Metastatic Liver Carcinoma in the Adrenal Gland (tissue), 2 donors: ENCODE measurements around a stretch of chr3.

DNA sequence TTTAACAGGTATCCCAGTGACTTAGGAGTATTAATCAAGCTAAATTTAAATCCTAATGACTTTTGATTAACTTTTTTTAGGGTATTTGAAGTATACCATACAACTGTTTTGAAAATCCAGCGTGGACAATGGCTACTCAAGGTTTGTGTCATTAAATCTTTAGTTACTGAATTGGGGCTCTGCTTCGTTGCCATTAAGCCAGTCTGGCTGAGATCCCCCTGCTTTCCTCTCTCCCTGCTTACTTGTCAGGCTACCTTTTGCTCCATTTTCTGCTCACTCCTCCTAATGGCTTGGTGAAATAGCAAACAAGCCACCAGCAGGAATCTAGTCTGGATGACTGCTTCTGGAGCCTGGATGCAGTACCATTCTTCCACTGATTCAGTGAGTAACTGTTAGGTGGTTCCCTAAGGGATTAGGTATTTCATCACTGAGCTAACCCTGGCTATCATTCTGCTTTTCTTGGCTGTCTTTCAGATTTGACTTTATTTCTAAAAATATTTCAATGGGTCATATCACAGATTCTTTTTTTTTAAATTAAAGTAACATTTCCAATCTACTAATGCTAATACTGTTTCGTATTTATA, 24.7 kb downstream of the CTNNB1 start:
- PRO-cap, 2 experiments: no peak in any of the 2 experiments

DNA sequence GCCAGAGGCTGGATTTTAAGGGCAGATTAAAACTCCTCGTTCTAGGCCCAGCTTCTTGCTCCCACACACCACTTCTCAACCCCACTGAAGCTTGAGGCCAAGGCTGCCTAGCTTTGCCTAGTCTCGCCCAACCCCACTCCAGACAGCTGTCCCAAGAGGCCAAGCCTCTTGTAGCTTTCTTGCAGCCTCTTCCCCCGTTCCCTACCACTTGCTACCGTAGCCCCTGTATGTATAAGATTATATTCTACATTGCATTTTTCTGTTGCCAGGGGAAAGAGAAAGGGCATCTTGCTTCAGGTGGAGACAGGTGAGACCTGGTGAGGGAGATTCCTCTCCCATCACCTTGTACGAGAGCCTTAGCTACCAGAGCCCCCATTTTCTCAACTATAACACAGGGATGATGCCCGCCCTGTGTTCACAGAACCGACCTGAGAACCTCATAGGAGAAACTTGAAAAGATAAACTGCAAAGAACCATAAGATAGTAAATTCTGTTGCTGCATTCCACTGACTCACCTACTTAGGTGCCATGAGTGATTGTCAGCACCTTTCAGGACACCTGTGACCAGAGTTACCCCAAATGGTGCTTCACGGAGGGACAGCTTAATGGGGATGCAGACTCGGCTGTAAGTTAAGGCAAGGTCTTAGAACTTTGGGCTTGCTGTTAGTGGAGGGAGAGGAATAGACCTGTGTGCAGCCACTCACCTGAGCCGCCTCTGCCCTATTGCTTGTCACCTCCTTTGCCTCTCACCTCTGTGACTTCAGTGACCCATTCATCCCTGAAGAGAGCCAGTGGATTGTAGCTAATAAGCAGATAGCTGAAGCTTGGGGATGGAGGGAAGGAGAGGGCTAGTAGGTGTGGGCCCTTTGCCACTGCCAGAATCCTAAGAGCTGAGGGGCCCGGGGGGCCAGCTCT, 44.6 kb downstream of the CTNNB1 start:
- PRO-cap, 2 experiments: no peak in any of the 2 experiments

DNA sequence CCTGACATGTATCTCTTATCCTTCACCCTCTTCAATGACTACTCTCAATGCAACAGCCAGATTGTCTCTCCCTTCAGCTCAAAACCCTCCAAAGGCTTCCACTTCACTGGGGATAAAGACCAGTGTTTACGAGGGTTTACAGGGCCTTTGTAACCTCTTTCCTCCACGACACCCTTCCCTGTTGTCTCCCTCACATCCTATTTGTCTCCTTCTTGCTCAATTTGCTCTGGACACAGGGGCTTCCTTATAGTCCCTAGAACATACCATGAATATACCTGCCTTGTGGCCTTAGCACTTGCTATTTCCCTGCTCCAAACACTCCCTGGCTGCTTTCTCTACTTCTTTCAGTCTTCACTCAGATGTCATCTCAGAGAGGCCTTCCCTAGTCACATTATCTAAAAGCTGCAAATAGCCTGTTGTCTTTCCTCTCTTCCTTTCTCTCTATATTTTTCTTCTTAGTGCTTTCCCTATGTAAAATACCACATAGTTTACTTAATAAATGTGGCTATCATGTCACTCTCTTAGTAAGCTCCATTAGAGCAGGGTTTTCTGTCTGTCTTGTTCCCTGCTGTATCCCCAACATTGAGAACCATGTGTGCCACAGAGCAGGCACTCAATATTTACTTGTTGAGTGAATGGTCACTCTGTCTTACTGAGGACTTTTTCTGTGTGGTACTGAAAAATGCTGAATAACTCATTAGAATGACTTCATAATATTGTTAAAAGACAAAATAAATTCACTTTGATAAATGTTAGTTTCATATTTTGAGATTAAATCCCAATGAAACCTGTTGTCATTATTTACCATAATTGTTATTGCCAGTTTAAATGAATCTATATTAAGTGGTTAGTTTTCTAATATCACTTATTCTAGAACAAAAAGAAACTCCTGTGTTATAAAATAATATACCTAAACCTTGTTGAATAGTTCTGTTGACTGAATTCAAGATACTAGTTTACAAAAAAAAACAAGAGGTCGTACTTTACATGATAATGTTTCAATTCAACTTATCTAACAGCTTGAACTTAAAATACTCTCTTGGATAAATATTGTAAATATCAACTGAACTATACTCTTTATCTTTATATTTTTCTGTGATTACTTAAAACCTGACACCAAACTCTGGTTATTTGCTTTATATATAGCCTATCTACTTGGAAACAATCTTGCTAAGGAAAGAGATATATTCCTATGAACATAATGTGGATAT, 182.8 kb downstream of the CTNNB1 start:
- PRO-cap, 2 experiments: no peak in any of the 2 experiments

GRCh38 chr3:41563390-41564042, 364.2 kb downstream of the CTNNB1 start:
- PRO-cap, 2 experiments: no peak in any of the 2 experiments

- PRO-cap, 2 experiments: no peak in any of the 2 experiments
These were observed 280.4 kb downstream of the ULK4 start for GRCh38 chr3:41681271-41682034.

DNA sequence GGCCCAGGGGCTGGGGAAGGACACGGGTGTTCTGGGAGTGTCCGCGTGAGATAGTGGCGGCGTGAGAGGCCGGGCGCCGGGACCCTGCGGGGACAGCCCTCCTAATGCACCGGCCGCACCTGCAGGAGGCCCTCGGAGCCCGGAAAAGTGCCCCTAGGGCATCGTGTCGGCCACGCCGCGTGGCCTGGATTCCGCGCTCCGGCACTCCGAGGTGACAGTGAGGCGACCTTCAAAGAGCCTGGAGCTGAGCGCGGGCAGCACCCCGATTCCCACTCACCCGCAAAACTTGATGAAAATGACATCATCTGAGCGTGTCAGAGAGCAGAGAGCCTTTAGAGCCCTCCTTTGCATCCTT, 52.2 kb upstream of the ULK4 start:
- PRO-cap, 2 experiments: no peak in any of the 2 experiments

- PRO-cap, 2 experiments: no peak in any of the 2 experiments
These were observed 55.5 kb upstream of the TRAK1 start for GRCh38 chr3:42035350-42036402.

GRCh38 chr3:42079547-42080182, 11.5 kb upstream of the TRAK1 start:
- PRO-cap, 2 experiments: peak in 2 of 2 experiments; most common plus-strand start chr3:42079912 (in 2)

DNA sequence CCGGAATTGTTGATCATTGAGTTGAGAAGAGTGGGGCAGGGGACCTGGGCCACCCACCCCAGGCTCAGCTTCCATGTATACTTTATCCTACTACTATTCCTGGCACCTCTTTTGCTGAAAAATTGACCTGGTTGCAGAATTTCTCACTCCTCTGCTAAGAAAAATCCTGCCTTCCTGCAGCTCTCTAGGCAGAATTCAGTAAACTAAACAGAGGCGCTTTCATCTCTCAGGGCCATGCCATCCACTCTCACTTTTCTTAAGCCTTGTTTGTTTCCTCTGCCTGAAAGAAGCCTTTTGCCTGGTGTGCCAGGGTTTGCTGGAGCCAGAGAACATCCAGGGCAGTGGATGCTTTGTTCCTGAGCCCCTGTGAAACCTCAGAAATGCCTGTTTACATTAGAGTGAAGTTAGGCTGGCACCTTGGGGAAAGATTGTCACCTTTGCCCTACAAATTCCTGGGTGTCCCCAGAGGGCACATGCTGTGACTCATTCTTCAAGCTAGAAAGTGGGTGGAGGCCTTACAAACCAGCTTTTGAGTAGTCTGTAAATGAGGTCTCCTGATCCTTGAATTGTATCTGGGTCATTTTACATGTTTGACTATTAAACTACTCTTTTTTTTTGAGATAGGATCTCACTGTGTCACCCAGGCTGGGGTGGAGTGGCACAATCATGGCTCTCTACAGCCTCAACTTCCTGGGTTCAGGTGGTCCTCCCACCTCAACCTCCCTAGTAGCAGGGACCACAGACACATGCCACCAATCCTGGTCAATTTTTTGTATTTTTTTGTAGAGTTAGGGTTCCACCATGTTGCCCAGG, 10.7 kb upstream of the TRAK1 start:
- PRO-cap, 2 experiments: no peak in any of the 2 experiments

DNA sequence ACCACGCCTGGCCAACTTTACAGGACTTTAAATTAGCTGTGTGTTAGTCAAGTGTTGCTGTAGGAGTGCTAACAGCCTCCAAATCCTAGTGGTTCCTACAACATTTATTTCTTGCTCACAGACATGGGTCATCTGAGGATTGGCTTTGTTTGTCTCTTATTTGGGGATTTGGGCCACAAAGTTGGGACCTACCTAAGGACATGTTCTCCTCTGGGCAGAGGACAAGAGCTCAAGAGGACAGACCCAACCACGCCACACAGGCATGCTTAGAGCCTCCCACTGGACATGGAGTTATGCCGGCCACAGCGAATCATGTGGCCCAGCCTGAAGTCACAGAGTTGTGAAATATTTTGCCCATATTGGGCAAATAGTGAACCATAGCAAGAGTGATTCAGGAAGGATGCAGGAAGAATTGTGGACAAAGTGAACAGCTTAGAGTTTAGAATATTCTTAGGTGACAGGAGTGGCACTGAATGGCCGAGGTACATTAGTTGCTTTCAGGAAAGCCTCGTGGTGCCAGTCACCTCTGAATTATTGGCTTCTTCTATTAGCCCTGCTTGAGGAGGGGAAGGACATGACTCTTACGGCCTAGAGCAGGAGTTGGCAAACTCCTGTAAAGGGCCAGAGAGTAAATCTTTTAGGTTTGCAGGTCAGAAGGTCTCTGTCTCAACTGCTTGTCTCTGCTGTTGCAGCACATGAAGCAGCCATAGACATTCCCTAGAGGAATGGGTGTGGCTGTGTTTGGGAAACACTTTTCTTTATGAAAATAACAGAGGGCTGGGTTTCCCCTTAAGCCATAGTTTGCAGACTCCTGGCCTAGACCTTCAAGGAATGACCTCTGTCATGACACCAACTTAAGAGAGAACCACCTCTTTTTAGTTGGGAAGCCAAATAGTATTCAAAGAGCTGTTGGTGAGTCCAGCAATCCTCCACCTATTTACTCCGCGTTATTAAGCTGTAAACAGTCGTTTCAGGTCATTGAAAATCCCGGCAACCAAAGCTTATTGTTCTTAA, 10.1 kb downstream of the TRAK1 start:
- PRO-cap, 2 experiments: no peak in any of the 2 experiments

DNA sequence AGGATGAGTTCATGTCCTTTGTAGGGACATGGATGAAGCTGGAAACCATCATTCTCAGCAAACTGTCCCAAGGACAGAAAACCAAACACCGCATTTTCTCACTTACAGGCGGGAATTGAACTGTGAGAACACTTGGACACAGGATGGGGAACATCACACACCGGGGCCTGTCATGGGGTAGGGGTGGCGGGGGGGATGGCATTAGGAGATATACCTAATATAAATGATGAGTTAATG, 18.5 kb downstream of the TRAK1 start:
- PRO-cap, 2 experiments: no peak in any of the 2 experiments

- PRO-cap, 2 experiments: no peak in any of the 2 experiments
These were observed 81.5 kb downstream of the CCK start for GRCh38 chr3:42184334-42184978.

DNA sequence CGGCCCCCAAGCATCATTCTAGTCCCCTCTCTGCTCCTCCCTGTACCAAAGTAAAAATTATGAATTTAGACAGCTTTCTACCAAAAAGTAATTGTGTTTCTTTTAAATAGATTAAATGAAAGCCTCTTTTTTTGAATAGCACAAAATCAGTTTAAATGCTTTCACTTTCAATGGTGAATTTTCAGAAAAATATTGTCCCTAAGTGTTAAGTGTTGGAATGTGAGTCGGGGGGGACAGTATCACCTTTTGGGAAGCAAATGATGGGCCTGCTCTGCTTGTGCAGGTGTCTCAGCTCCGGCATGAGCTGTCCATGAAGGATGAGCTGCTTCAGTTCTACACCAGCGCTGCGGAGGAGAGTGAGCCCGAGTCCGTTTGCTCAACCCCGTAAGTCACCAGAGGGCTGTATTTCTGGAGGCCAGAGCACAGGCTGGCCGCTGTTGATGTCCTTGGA, 78.2 kb downstream of the CCK start:
- PRO-cap, 2 experiments: no peak in any of the 2 experiments

DNA sequence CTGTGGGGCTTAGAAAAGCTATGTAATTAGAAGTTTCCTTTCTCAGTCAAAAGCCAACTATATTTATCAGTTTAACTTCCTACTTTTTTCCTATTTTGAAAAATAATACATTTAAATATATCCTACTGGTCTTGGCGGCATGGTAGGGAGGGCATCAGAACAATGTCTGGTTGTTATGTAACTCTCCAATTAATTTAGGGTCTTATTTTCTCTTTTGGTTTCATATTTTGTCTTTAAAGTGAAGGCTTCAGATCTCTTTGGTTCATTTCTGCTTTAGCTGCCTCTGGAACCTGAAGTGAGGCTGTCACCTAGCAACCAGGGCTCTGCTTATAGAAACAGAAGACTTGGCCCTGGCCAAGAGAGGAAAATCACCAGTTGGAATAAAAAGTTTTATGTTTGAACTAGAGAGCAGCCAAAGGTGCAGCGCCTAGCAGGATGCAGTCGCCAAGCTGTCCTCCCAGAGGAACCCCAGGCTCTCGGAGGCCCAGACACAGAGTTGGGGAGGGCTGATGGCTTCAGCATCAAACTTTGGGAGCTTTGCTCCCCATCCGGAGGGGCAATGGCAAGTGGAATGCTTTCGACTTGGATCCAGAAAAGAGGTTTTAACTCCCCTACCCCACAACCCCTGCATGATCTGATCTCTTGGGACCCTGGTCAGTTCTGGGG, 41.1 kb downstream of the LYZL4 start:
- PRO-cap, 2 experiments: no peak in any of the 2 experiments

GRCh38 chr3:42422192-42422631, 11.8 kb upstream of the LYZL4 start:
- PRO-cap, 2 experiments: no peak in any of the 2 experiments

- PRO-cap, 2 experiments: no peak in any of the 2 experiments
These were observed 13.2 kb upstream of the VIPR1 start for GRCh38 chr3:42489269-42489627.

DNA sequence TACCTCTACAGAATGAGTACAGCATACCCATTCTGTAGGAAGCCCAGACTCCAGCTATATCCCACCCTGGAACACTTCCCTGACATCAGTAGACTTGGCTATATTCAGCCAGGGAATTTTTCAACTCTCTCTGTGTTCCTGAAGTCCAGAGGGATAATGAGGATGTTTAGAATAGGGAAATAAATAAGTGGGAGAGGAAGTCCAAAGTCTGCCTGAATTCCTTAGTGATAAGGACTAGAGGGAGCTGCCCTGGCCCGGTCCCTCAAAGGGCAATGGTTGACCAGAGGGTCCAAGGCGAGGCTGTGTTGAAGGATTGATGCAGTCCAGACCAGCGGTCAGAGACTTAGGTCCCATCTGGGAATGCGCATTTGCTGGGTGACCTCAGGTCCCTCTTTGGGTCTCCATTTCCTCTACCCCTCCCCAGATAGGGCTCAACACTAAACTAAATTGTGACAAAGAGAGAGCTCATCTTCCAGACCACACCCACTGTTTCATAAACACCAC, 7.9 kb downstream of the VIPR1 start:
- PRO-cap, 2 experiments: no peak in any of the 2 experiments

DNA sequence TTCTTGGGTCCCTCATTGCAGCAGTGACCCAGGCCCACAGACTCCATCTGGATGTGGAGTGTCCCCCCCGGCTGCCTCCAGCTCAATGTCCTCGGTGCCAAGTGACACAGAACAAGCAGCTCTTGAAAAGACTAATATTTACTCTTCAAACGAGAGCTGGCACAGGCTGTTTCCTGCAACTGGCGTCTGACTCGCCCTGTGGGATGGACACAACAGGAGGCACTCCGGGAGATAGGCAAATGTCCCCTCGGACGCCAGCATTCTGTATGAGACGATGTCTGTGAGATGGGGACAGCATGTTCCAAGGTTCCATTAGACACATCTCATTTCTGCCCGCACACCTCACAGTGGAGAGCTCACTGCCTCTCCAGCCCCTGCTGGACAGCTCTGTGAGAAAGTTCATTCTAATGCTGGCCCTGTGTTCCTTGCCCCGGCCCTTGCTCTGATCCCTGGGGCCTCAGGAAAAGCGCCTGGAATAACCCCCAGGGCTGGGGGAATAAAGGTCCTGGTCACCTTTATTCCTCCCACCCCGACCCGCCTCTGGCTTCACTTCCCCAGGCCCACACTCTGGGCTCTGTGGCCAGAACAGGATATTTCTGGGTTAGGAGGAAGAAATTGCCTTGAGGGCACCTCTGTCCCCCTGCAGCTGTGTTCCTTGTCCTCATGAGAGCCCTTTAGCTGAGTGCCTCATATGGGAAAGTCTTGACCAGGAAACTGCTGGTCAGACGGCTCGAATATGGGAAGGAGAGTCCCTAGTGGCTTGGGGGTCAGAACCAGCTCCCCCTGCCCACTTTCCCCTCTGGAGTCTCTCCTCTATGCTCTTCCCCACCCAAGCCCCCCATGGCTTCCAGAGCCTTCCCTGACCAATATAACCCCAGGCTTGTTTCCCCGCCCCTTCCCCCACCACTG, 36.7 kb downstream of the SEC22C start:
- PRO-cap, 2 experiments: peak in 2 of 2 experiments; most common plus-strand start position 260 of the sequence (in 1); most common minus-strand start position 87 of the sequence (in 2)

DNA sequence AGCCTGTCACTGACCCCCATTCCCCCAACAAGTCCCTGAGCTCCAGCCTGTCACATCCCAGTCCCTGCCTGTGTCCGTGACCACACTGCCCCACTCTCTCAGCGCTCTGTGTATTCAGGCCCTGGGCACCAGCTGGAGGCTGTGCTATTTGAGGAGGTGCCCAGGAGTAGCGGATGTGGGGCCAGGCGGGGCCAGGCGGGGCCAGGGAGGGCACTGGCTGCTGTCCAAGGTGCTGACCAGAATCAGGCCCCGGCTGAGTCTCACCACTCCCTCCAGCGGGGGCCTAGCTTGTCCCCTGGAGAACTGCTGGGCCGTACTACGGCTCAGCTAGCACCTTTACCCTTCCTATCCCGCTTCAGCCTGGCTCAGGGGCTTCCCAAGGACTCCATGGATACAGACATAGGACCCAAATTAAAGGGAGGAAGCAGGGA, 1.2 kb downstream of the HHATL start:
- PRO-cap, 2 experiments: no peak in any of the 2 experiments

GRCh38 chr3:42701877-42702549, 585 bp downstream of the HHATL start:
- PRO-cap, 2 experiments: no peak in any of the 2 experiments